ENCODE measurements around the gene SNN.

DNA sequence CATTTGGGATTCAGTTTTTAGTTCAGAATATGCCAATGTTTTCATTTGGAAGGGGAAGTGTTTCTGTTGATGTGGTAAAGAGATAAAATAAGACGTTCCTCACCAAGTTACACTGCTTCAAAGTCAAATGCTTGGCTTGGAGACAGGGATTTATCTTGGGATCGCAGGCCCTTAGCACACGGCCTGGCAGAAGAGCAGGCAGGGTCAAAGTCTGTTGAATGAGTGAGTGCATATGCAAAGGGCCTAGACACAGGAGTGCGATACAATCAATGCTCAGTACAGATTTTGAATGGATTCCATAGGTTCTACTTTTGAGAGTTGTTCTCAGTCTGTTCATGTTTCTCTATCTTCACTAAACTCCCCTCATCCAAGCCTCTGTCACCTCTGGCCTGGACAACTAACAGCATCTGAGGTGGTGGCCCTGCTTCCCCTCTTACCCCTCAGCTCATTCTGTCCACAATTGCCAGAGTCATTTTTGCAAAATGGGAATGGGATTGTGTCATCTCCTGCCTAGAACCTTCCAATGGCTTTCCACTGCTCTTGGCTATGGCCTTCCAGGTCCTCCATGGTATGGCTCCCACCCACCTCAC lies 3.3 kb downstream of the DEXI start:
- PRO-cap, 3 experiments = no peak in any of the 3 experiments

GRCh38 chr16:11113622-11113903 lies 142.4 kb downstream of the SOCS1 start:
- PRO-cap, 3 experiments = no peak in any of the 3 experiments

GRCh38 chr16:11161738-11162383 lies 94.1 kb downstream of the SOCS1 start:
- PRO-cap, 3 experiments = no peak in any of the 3 experiments

DNA sequence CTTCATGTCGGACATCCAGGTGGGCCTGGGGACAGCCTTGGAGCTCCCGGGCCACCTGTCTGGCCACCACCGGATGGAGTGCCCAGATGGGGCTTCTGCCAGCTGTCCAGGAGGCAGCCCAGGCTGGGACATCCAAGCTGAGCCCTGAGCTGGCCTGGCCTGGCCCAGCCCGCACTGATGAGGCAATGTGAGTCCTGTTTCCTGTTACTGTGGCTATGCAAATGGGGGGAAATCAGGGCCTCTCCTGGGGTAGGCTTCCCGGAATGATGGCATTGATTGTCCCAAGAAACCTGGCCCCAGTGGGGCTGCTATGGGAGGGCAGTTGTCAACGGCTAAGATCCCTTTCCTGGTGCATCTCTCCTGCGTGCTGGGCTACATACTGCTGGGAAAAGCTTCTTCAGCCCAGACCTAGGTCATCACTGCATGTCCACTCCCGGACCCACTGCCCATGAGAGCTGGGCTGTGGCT lies 50.0 kb downstream of the SOCS1 start:
- PRO-cap, 3 experiments = no peak in any of the 3 experiments

GRCh38 chr16:11238666-11239319 lies 17.2 kb downstream of the SOCS1 start:
- PRO-cap, 3 experiments = no peak in any of the 3 experiments

DNA sequence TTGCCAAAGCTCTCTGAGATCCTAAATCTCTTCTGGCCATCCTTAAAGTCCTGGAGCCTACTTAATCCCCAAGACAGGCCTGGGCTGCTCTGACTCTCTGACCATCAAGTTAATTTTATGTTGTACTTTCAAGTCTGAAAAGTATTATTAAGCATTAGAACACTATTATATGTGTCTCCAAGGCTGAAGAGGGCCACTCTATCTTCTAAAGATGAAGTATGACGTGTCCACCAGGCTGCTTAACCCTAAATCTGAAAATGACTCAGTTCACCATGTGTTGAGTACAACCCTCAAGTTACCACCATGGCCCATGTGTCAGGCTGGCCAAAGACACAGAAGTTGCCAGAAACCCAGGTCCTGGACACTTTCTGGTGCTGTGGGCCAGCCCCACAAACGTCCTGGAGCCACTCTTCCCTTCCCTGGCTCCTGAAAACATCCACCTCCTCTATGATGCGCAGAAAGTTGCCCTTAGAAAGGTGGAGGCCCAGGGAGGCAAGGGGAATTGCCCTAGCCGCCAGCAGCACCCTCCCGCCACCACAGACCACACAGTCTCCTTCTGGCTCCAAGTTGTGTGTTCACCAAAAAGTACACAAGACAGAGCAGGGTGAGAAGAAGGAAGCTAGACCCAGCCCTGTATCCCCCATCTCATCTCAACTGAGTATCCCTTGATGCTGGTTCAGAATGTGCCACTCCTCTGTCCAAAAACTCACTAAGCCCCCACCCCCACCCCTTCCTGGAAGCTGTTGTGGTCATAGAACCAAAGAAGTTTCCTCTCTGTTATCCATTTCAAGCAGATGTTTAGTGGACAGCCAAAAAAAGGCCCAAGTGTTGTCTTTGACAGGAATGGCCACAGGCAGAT lies 2.6 kb downstream of the SOCS1 start:
- PRO-cap, 3 experiments = no peak in any of the 3 experiments

GRCh38 chr16:11263860-11264184 lies 5.3 kb downstream of the TNP2 start:
- PRO-cap, 3 experiments = no peak in any of the 3 experiments

DNA sequence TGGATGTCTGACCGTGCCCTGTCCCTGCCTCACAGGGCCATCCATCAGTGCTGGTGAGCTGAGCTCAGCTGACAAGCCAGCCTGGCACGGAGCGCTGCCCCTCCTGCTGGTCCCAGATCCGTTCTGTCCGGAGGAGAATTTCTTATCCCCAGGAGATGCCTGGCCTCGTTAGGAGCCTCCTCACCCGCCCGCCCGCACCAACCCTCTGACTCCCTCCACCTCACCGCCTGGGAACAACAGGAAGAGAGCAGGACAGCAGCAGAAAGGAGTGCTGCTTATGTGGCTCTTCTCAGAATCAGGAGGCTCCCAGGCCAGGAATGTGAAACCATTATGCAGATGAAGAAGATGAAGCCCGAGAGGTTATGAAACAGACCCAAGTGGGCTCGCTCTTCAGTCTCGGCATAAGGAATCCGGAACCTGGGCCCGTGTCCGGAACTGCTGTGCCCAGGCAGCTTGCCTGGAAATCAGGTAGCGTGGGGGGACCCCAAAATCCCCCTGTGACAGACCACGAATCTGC lies 28.8 kb upstream of the RMI2 start:
- PRO-cap, 3 experiments = peak in 1 of 3 experiments; most common plus-strand start position 239 of the sequence (in 1); most common minus-strand start position 125 of the sequence (in 1)

DNA sequence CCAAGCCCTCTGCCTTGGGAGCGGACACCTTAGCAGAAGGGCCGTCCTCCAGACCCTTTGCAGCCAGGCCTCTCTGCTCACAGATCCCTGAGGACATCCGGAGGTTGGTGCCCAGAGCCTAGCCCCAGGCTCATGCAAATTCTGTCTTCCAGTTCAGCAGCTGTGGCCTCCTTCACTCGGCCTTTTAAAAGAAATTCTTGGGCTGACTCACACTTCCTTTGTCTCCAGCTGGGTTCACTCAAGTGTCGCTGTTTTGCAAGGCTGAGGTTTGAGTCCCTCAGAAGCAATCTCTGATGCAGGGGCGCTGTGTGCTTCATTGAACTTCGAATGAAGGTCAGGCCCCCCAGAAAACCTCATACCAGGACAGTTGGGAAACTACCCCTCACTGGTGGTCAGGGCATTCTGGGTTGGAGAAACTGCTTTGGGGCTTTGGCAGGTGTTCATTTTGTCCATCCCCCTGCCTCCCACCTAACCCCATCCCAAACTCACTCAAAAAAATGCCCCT lies 16.7 kb upstream of the RMI2 start:
- PRO-cap, 3 experiments = no peak in any of the 3 experiments

- PRO-cap, 3 experiments = no peak in any of the 3 experiments
These were observed 42.3 kb downstream of the ENSG00000188897 start for GRCh38 chr16:11484689-11485286.

- PRO-cap, 3 experiments = no peak in any of the 3 experiments
These were observed 13.8 kb upstream of the ENSG00000188897 start for GRCh38 chr16:11540868-11541231.

- PRO-cap, 3 experiments = peak in 1 of 3 experiments; most common plus-strand start chr16:11576926 (in 1); most common minus-strand start chr16:11576743 (in 1)
These were observed 9.9 kb downstream of the LITAF start for GRCh38 chr16:11576567-11577511.

DNA sequence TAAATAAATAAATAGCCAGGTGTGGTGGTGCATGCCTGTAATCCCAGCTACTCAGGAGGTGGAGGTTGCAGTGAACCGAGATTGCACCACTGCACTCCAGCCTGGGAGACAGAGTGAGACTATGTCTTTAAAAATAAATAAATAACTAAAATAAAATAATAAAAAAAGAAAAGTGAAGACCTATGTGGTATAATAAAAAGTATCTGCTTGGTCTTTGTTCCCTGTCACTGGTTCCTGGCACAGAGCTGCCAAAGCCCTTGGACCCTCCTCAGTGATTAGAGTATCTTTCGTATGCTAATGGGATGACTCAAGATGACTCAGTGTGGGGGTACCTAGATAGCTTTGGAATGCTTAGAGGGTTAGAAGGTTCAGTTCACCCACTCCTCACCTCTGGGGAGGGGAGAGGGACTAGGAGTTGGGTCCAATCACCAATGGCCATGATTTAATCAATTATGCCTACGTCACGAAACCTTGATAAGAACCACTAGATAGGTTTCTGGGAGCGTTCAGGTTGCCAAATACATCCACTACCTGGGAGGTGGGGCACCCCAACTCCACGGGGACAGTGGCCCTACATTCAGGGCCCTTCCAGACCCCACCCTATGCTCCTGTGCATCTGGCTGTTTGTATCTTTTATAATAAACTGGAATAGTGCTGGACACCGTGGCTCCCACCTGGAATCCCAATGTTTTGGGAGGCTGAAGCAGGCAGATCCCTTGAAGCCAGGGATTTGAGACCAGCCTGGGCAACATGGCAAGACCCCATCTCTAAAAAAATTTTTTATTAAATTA lies 29.0 kb upstream of the LITAF start:
- PRO-cap, 3 experiments = no peak in any of the 3 experiments

- PRO-cap, 3 experiments = no peak in any of the 3 experiments
These were observed 31.5 kb upstream of the LITAF start for GRCh38 chr16:11618058-11618786.

DNA sequence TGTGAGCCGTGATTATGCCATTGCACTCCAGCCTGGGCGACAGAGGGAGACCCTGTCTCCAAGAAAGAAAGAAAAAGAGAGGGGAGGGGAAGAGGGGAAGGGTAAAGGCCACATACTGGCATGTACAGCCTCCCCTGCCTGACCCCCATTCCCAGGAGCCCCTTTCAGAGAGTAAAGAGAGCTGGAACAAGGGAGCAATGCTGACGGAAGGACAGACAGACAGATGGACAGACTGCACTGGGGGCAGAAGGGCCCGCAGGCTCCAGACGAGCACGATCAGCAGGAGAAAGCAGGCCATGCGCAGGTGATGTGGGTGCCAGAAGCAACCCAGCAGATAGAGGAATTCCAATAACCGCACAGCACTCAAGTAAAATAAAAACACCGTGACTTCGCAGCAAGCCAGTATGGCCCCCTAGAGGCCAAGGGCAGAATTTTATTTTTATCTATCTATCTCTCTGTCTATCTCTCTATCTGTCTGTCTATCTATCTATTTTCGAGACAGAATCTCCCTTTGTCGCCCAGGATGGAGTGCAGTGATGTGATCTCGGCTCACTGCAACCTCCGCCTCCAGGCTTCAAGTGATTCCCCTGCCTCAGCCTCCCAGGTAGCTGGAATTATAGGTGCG lies 27.0 kb upstream of the SNN start:
- PRO-cap, 3 experiments = no peak in any of the 3 experiments

DNA sequence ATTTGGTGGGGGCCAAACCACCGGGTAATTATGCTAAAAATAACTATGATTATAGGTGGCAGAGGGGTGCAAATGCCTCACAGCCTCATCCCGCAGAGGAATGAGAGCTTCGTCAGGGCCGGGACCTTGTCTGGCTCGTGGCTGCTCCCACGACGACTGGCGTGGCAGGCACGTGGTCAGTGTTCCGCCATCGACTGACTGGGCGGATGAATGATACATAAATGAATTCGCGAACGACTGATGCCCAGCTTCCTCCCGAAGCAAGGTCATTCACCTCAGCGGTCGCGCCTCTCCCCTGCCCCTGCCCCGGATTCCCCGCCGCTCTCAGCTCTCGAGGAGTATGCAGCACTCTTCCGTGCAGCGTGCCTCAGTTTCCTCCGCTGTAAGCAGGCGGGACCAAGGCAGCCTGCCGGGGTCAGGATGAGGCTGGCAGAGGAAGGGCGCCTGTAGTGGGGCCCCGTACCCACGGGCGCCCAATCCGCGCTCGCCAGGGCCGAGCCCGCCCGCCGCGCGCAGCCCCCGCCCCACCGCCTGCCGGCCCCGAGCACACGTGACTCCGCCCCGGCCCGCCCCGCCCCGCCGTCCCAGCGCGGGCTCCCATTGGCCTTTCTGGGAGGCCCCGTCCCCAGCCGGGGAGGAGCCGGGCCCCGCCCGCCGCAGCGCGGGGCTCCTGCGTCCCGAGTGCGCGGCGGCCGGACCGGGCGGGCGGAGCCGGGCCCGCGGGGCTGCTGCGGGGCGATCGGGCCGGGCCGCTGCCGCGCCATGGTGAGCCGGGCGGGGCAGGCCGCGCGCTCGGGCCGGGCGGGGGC lies at the start of gene SNN:
Gene SNN, plus strand, starts transcription at position 680 of the 809 bp plus-strand sequence.
- PRO-cap, 3 experiments = peak in 3 of 3 experiments; most common plus-strand start position 680 of the sequence (in 3); most common minus-strand start position 431 of the sequence (in 1)

DNA sequence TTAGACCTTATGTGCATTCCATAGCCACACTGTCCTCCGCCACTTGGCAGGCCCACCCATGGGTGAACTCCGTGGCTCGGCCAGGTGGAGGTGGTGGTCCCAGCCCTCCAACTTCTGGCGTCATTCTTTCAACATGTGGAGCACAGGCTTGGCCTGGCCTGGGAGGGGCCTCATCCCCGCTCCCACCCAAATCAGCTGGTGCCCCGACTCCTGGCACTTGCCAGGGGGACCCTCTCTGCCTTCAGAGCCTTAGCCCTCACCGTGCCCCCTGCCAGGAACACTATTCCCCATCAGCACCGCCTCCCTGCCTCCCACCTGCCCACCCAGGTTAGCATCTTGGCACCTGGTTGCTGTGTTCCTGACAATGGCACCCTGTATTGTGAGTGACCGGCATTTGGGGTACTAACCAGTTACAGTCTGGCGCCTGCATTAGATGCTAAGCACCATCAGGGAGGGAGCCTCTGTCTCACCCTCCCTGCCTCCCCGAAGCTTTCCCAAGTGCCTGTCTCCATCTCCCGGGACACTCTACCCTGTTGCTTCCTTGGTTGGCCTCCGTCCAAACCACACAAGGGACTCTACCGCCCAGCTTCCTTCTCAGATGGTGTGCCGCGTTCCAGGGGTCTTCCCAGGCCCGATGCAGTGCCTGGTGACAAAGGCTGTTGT lies 6.4 kb downstream of the SNN start:
- PRO-cap, 3 experiments = no peak in any of the 3 experiments

GRCh38 chr16:11698028-11698591 lies 29.9 kb downstream of the SNN start:
- PRO-cap, 3 experiments = no peak in any of the 3 experiments

DNA sequence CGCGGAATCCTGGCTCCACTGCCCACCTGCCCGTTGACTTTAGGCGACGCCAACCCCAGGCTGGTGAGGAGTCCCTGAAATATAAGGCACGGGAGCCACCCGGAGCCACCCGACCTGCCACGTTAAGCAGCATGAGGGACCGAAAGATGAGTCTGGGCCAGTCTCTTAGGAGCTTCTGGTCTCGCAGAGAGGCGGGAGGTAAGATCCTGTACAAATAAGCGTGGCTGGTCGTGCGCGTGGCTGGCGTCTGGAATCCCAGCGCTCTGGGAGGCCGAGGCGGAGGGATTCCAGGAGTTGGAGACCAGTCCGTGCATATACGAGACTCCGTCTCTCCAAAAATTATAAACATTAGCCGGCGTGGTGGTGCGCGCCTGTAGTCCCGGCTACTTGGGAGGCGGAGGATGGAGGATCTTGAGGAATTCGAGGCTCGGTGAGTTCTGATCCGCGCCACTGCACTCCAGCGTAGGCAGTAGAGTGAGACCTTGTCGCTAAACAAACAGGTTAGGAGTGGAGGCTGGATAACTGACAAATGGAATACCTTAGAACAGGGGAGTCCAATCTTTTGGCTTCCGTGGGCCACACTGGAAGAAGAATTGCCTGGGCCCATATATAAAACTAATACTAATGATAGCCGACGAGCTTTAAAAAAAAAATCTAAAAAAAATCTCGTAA lies 684 bp upstream of the RSL1D1 start:
- PRO-cap, 3 experiments = peak in 2 of 3 experiments; most common plus-strand start position 342 of the sequence (in 1); most common minus-strand start position 249 of the sequence (in 2)

DNA sequence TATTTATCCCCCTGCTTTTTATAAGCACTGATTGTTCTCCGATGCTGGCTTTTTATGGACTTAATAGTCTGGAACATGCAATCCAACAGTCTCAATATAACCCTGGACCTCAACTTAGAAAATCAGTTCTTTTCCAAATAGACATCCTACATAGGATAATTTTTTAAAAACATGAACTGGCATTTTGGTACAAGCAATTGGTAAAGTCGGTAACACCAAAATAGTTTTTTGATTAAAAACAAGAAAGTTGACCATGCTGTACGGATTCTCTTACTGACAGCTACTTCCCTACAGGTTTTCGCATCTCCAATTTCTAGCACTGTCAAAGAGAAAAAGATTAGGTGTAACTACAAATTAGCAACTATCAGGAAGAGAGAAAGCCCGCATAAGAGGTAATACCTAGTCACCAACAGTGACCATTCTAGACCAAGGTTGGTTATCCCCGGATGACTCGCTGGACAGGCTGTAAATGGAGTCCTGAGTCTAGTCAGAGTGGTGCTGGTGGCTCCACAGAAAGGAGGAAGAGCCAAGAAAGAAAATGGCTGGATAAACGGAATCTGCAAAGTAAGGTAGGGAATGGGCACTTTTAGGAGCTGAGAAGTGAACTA lies 2.5 kb downstream of the GSPT1 start:
- PRO-cap, 3 experiments = no peak in any of the 3 experiments

Measured in Metastatic Breast Carcinoma in the Ovary (tissue), 3 donors.